Bronchus (tissue), 1 donor: ENCODE measurements around the genes NGLY1, OXSM and SLC4A7.

DNA sequence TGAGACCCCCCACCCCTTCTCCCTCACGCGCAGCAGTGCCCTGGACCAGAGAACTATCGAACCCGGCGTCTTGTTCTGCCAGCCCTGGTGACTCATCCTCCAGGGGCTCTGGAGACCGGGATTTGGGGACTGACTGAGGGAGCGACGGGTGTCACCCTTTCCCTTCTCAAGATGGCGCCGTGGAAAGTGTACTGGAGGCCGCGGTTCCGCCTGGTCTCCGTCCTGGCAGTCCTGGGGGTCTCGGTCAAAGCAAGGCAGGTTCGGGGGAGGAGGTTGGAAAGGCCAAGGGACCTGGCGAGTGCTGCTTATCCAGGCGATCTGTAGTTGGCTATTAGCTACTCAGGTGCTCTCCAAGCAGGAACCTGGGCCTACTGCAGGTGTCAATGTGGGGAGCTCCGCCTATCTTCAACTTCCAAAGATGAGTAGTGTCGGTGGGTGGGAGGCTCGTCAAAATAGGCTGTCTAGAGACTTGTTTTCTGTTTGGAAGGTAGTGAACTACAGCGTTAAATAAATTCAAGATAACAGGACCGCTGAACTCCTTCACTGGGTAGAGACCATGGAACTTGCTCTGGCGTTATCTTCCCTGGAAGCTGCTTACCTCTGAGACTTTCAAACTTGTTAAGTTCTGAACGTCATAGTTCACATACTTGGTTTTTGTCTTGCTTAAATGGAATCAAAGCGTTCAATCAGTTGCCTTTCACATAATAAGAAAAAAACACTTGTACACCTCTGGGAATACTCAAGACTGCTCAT lies 889 bp downstream of the RAB5A start:
- PRO-cap: unidirectional peak, minus-strand start at position 320 of the sequence

GRCh38 chr3:20041158-20042088 lies 1.2 kb downstream of the KAT2B start:
- PRO-cap: bidirectional peak, plus-strand start at chr3:20041718, minus-strand start at chr3:20041585

- PRO-cap: no peak
Observed at GRCh38 chr3:20114525-20115093, 71.4 kb downstream of the SGO1 start.

- PRO-cap: no peak
Observed at GRCh38 chr3:20141684-20142525, 44.1 kb downstream of the SGO1 start.

GRCh38 chr3:22801123-22801603 lies 402.0 kb upstream of the UBE2E2 start:
- PRO-cap: no peak

GRCh38 chr3:23685738-23686250 lies 120.0 kb upstream of the UBE2E1 start:
- PRO-cap: no peak

- PRO-cap: no peak
Observed at GRCh38 chr3:23710573-23711184, 95.1 kb upstream of the UBE2E1 start.

GRCh38 chr3:23865770-23866507 lies 50.9 kb downstream of the NKIRAS1 start:
- PRO-cap: no peak

- PRO-cap: no peak
Observed at GRCh38 chr3:23890329-23890785, 26.4 kb downstream of the NKIRAS1 start.

DNA sequence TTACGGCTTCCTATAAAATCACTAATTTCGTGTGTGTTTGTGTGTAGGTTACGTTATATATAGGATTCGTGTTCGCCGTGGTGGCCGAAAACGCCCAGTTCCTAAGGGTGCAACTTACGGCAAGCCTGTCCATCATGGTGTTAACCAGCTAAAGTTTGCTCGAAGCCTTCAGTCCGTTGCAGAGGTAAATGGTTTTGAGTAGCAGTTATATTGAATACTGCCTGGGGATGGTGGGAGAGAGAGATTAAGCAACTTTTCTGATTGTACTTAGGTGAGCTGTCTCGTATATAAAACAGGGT lies 1.4 kb downstream of the RPL15 start:
- PRO-cap: no peak

GRCh38 chr3:24100869-24101442 lies 155.9 kb downstream of the NR1D2 start:
- PRO-cap: no peak

DNA sequence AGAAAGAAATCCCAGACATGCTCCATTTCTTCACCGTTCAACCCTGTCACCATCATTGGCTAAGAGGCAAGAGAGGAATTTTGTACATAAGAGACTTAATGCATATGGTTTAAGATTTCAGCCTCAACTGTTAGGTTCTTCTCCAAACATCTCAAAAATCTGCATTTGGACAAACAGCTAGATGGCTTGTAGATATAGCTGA lies 208.4 kb downstream of the THRB start:
- PRO-cap: no peak

DNA sequence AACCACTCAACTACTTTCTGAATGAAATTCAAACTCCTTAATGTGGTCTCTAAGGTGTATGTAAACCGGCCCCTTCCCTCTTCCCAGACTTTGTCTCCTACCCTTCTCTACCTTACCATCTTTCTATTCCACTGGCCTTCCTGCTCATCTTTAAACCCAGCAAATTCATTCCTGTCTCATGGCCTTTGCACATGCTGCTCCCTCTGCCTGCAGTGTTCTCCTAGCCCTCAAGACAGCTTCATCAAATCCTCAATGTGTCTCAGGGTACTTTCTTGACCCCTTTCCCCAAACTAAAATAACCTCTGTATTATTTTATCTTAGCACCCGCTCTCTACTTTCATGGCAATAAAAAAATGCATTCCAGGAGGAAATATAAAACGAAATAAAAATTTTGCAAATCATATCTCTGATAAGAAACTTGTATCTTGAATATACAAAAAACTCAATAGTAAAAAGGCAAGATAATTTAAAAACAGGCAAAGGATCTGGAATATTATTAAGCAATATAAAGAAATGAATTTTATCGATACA lies 40.9 kb downstream of the THRB start:
- PRO-cap: no peak

DNA sequence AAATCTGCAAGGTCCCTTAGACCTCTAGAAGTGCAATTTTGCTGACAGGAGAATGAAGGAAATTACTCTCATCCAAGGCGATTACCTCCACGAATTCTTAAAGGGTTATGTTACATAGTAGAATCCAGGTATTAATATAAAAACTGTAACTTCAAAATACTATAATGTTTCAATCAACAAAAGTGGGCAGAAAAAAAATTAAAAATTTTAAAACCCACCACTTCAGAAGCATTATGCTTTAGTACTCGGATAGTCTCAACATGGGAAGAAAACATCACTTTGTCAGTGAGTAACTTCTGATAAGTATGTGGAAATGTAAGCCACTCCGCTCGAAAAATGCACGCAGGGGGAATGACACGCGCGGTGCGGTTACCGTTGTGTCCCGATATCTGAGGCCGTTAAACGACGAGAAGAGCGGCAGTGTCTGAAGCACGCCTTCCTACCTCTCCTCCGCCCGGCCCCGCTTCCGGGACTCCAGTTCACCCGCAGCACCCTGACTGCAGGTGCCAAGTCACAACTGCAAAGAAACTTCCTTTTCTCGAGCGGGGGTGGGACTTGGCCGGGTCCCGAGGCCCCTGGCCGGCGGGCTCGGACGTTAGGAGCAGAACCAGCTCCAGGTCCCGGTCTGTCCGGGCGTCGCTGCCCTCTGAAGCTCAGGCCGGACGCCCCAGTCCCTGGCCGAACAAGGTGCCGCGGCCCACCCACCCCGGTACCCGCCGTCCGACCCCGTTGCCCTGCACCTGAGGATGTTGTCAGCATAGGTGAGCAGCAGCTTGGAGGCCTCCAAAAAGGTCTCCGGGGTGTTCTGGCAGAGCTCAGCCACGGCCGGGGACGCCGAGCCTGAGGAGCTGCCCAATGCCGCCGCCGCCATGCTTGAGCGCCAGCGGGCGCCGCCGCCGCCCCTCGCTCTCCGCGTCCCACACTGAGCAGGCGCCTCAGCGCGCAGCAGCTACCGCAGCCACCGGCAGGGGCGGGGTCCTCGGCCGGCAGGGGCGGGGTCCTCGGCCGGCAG lies at the start of gene NGLY1:
TSS of gene NGLY1 (minus strand) at position 924 of the 1,012 bp plus-strand sequence.
- PRO-cap: bidirectional peak, plus-strand start at position 401 of the sequence, minus-strand start at position 384 of the sequence; bidirectional peak, plus-strand start at position 604 of the sequence, minus-strand start at position 476 of the sequence; bidirectional peak, plus-strand start outside the sequence, minus-strand start at position 924 of the sequence

GRCh38 chr3:25789650-25790735 lies at the start of gene OXSM:
Gene OXSM (plus strand): TSS chr3:25790090.
- PRO-cap: bidirectional peak, plus-strand start at chr3:25790070, minus-strand start at chr3:25789964

DNA sequence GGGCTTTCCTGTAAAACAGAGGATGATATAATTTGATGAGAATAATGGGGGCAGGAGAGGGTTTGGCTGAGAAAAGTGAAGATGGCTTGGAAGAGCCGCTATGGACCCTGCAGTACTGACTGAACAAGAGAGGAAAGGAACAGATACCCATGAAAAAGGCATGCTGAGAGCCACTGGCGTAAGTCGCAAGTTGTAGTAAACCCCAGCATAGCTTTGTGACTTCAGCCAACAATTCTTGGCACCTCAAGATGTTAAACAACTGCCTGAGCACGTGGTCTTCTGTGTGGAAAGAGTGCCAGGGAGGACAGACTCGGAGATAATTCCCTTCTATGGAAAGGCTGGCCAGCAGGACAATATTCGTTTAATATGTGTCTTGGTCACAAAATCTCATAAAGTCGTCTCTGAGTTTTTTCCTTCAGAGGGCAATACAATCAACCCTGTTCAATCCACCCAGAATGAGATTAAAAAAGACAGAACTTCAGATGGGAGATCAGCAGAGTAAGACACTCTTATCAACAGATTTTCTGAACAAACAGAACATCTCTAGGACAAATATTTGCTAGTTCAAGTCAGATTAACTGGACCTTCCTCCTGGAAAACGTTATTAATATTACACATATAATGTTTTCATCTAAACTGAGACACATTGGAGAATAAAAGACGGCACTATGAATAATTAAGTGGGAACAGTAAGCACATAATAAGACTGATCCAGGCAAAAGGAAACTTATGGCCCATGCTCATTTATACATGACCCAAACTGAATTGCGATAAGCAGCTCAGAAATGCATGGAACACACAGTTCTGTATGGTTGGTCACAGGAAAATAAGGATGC lies 49.2 kb downstream of the NEK10 start:
- PRO-cap: no peak

DNA sequence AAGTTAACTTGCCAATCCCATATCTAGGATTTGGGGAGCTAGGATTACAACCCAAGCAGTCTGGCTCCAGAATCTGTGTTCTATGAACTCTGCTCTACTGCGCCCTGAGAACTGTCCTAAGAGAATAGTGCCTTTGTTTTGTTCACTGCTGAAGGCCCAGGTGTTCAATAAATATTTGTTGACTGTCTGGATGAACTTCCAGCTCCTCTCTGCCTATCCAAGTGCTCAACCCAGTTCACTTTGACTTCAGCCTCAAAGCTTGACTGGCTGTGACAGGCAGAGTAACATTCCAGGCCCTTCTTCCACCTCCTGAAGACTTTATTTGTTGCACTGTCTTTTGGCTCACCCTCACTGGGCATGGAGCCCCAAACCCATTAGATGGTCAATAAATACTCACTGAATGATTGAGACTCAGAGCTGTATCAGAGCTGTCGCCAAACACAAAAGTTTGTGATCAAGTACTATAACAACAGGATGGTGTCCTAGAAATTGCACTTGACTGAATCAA lies 2.9 kb downstream of the NEK10 start:
- PRO-cap: no peak

DNA sequence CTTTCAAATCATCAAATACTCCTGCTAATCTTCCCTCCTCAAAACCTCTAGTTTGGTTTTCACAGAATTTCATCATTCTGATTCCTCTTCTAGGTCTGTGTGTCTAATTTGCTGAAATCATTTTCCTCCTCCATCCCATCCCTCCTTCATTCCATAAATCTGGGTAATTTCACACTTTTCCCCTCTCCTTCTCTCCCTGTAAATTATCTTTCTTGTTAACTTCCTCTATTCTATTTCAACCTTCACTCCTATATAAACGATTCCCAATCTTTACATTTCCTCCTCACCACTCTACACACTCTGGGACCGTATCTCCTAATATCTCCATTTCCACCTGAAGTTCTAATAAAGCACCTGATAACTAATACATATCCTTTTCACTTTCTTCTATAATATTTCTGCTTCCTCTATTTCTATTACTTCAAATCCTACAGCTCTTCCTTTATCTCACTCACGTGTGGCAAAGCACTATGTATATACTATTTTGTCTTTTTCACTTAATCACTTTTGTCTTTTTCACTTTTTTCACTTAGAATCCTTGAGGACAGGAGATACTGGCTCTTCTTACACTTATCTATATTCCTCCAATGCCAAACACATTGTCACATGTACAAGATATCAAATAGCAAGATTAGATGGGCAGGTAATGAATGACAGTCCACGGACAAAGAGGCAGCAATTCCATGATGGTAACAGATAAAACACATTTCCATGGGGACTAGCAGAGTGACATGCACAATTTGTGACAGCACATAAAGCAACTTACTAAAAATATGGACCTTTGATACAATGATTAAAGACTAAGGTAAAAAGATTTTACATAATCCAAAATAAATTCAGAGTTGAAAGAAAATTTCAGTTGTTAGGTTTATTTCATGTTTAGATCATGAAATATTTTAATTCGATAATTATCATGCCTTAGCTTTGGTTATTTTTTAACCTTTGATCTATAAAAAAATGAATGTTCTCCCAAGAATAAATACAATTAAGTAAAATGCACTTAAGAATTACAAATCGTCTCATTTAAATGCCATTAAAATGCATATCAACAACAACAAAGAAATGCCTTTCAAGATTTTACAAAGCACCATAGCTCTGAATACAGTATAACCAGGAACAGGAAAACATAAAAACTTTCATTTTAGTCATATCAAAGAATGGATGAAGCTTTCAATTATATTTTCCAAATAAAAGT lies 38.8 kb upstream of the NEK10 start:
- PRO-cap: no peak

DNA sequence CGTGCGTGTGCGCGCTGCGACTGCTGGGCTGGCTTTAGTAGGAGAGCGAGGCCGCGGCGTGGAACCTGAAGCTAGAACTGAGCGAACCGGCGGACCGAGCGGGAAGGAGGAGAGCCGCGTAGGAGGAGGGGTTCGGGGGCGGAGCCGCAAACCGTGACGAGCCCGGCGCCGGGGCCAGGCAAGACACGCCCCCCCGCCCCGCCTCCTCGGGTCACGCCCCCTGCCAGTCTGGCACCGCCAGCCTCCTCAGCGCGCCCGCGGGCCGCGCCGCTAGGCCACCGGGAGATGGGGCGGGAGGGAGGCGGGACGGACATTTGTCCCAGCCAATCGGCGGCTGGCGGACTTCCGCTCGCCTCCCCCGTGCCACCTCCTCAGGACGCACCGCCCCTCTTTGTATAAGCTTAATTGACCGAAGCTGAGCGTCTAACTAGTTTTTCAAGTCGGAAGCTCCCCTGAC lies at the start of gene SLC4A7:
TSS of gene SLC4A7 (minus strand) at position 79 of the 457 bp plus-strand sequence.
- PRO-cap: bidirectional peak, plus-strand start at position 430 of the sequence, minus-strand start at position 79 of the sequence

- PRO-cap: no peak
Observed at GRCh38 chr3:27533591-27534302, 49.6 kb upstream of the SLC4A7 start.